Iris pigment epithelial cell (primary cell): ENCODE data around the genes LDLR, SWSAP1 and EPOR.

DNA sequence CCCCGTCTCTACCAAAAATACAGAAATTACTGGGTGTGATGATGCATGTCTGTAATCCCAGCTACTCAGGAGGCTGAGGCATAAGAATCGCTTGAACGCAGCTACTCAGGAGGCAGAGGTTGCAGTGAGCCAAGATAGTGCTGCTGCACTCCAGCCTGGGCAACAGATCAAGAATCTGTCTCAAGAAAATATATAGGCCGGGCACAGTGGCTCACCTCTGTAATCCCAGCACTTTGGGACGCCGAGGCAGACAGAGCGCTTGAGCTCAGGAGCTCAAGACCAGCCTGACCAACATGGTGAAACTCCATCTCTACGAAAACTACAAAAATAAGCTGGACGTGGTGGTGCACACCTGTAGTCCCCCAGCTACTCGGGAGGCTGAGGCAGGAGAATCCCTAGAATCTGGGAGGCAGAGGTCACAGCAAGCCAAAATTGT lies 26.7 kb downstream of the YIPF2 start:
- RRBS, result no CpG with 5 or more reads among the region's 10 CpGs

DNA sequence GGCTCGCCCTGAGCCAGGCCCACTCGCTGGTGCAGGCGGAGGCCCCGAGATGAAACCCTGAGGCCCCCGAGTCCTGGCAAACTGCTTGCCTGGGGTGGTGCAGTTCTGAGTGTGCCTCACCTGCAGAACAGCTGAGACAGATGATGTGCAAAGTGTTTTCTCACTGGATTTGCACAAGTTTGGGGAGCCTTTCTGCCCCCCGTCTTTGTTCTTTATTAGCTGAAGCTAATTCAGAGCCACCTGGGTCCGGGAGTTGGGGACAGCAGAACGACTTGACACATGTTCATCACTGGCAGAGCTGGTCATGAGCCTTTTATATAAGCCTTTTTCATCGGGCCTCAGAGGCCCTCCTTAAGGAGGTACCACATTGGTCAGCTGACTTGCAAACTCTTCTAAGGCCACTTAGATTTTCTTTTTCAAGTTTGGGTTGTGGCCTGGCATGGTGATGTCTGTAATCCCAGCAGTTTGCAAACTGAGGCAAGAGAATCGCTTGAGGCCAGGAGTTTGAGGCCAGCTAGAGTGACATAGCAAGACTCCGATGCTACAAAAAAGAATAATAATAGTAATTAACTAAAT lies 1.1 kb downstream of the TIMM29 start:
- RRBS, result no CpG with 5 or more reads among the region's 11 CpGs

DNA sequence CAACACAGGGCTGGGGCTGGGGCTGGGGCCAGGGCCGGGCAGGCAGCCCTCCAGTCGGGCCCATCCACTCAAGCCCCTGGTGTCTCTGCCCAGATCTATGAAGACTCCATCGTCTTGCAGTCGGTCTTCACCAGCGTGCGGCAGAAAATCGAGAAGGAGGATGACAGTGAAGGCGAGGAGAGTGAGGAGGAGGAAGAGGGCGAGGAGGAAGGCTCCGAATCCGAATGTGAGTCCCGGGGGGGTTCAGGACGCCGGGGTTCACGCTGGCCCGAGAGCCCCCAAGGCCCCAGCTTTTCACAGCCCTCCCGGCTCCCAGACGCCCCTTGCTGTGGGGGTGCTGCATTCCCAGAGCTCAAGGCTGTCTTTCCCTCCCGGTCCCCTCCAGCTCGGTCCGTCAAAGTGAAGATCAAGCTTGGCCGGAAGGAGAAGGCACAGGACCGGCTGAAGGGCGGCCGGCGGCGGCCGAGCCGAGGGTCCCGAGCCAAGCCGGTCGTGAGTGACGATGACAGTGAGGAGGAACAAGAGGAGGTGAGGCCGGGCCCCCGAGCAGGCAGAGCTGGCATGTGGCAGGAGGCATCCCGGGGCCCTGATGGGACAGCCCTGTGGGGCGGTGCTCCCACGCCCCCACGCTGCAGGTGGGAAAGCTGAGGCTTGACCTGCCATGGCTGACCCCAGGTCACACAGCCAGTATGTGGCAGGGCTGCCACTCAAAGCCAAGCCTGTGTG lies 29.4 kb upstream of the LDLR start:
- RRBS, result 95% methylated on average over 14 of the region's 39 CpGs

- RRBS, result no CpG with 5 or more reads among the region's 12 CpGs
These were observed 13.4 kb upstream of the LDLR start for GRCh38 chr19:11075689-11076457.

DNA sequence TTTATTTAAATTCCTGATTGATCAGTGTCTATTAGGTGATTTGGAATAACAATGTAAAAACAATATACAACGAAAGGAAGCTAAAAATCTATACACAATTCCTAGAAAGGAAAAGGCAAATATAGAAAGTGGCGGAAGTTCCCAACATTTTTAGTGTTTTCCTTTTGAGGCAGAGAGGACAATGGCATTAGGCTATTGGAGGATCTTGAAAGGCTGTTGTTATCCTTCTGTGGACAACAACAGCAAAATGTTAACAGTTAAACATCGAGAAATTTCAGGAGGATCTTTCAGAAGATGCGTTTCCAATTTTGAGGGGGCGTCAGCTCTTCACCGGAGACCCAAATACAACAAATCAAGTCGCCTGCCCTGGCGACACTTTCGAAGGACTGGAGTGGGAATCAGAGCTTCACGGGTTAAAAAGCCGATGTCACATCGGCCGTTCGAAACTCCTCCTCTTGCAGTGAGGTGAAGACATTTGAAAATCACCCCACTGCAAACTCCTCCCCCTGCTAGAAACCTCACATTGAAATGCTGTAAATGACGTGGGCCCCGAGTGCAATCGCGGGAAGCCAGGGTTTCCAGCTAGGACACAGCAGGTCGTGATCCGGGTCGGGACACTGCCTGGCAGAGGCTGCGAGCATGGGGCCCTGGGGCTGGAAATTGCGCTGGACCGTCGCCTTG lies at the start of gene LDLR:
Gene LDLR (plus strand): TSS at position 554 of the 681 bp plus-strand sequence.
- RRBS, result no CpG with 5 or more reads among the region's 25 CpGs

DNA sequence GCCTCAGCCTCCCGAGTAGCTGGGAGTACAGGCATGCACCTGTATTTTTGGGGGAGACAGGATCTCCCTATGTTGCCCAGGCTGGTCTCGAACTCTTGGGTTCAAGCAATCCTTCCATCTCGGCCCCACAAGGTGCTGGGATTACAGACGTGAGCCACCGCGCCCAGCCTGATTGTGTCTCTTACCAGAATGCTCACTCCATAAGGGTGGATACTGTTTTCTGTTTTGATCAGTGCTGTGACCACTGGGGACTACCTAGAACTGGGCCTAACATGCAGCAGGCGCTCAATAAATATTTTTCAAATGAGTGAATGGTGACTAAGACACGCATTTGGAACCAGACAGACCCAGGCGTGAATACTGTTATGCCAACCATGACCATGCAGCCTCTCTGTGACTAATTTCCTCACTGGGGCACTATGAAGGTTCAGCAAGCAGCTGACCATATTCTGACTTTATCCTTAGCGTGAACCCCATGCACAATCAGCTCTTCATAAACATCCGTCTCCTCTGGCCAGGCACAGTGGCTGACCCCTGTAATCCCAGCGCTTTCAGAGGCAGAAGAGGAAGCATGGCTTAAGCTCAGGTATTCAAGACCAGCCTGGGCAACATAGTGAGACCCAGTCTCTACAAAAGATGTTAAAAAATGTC lies 13.0 kb upstream of the SPC24 start:
- RRBS, result no CpG with 5 or more reads among the region's 12 CpGs

GRCh38 chr19:11194684-11195495 lies 2.5 kb downstream of the KANK2 start:
- RRBS, result 0% methylated on average over 3 of the region's 19 CpGs

DNA sequence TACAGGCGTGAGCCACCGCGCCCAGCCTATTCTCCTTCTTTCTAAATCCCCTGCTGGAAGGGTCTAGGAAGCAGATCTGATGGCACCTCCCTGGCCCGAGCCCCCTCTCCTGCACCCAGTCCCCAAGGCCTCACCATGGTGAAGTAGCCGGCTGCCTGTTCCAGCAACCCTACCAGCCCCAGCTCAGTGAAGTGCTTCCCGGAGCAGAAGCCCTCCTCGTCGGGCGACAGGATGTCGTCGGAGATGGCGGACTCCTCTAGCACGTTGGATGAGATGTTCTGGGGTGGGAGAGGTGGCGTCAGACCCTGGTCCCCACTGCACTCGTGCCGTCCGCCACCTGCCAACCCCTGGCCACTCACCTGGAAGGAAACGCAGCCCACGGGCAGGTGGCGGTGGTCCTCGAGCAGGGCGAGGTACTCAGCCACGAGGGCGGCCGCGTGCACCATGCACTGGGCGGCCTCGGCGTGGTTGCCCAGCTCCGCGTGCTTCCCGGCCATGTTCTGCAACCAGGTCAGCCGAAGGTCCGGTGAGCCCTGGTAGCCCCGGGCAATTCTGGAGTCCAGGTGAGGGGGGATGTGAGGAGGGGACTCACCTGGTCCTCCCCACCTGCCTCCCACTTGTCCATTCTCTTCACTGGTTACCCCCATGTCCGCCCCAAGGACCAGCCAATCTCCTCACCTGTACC lies 11.3 kb upstream of the KANK2 start:
- RRBS, result 49% methylated on average over 2 of the region's 36 CpGs

DNA sequence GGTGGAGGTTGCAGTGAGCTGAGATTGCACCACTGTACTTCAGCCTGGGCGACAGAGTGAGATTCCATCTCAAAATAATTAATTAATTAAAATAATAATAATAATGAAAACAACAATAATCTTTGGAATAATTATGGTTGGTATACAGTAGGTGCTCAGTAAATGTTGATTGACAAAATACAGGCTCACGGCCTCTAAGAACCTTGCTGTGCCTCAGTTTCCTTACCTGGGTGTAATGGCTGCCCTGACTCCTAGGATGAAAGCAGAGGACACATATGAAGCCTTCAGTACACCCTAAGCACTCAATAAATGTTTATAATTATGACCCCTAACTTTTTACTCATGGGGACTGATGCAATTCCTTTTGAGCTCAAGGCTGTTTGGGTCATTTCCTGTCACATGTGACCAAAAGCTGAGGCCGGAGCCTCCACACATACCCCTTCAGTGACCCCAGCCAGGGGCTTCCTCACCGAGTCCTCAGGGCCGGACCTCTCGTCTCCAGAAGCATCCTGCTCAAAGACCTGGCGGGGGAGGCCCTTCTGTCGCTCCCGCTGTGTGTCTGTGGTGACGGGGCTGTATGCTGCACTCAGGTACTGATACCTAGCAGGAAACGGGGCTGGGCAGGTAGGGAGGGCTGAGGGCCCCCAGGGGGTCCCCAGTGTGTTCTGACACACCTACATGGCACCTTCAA lies 10.5 kb downstream of the DOCK6 start:
- RRBS, result 13% methylated on average over 3 of the region's 11 CpGs

GRCh38 chr19:11338489-11338772 lies 1.0 kb downstream of the RAB3D start:
- RRBS, result no CpG with 5 or more reads among the region's 4 CpGs

DNA sequence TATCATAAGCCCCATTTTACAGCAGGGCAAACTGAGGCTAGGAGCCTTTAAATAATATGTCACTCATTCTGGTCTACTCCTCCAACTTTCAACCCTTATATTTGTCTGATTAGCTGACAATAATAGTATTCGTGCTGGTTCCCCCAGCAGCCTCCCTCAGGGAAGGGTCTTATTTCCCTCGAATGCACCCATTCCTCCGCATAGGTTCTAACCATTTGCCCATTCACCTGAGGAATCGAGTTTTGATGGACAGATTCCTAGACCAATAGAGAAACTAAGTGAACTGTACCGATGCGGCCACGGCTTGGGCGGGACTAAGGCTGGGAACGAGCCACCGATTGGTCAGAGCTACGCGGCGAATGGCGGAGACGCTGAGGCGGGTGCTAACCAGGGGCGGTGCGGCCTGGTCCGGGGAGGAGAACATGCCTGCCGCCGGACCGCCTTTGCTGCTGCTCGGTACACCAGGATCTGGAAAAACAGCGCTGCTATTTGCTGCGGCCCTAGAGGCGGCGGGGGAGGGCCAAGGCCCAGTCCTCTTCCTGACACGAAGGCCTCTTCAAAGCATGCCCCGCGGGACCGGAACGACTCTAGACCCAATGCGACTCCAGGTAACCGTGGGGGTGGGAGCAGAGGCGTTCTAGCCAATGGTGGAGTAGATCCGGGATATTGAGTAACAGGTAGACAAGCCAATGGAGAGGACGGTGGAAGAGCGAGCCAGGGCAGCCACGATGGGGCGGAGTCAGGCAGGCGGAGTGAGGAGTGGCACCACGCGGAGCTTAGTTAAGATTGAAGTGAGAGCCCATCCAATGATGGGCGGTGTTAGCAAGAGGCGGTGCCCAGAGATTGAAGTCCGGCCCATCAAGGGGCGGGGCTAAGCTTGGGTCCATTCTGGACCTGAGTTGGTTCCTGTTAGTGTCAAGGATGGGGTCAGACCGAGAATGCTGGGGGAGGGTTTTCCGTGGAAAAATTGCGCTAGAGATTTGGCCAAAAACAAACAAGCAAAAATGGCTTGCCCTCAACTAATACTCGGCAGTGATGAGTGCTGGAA lies at the start of gene SWSAP1:
Gene SWSAP1 (plus strand): TSS at position 345 of the 1,048 bp plus-strand sequence.
- RRBS, result 1% methylated on average over 5 of the region's 51 CpGs

DNA sequence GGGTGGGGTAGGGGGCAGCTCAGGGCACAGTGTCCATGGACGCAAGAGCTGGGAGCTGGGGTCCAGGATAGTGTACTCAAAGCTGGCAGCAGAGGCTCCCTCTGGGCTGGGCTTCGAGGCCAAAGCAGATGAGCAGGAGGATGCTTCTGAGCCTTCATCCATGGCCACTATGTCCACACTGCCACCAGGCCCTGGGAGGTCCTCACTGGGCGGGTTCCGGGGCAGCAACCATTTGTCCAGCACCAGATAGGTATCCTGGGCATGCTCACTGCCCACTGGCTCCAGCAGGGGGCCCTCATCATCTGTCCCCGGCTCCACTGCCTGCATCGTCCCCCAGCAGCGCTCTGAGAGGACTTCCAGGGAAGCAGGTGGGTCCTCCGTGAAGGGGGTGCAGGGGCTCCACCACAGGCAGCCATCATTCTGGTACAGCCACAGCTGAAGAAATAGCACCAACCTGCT lies 3.7 kb downstream of the SWSAP1 start:
- RRBS, result 28% methylated on average over 2 of the region's 8 CpGs

- RRBS, result no CpG with 5 or more reads among the region's 2 CpGs
These were observed 4.3 kb downstream of the SWSAP1 start for GRCh38 chr19:11378632-11379285.

- RRBS, result 0% methylated on average over 2 of the region's 23 CpGs
These were observed at the start of gene EPOR for GRCh38 chr19:11384166-11384651. Gene EPOR (minus strand): TSS chr19:11384314.

DNA sequence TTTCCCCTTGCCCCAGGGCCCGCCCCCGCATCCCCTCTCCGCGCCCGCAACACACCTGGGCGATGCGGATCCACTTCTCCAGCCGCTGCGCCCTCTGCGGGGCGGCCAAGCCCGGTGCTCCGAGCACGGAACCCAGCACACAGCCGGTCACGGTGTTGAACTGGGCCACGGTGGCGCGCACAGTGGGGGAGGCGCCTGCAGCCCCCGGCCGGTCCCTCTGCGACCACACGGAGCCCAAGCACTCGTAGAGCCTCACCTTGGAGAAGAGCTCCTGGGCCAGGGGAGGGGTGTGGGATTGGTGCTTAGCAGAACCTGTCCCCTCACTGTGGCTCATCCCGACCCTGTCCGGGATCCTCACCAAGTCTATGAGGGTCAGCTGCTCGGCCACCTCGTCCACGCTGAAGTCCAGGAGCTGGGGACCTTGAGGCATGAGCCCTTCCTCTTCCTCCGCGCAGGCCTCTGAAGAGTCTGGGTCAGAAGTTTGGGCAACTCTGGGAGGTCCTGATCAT lies 12.7 kb downstream of the RGL3 start:
- RRBS, result 11% methylated on average over 7 of the region's 32 CpGs

GRCh38 chr19:11479618-11479905 lies 1.3 kb downstream of the ELAVL3 start:
- RRBS, result 3% methylated on average over 6 of the region's 30 CpGs

GRCh38 chr19:11558503-11559077 lies 440 bp downstream of the ELOF1 start:
- RRBS, result 2% methylated on average over 6 of the region's 25 CpGs

GRCh38 chr19:11574584-11575307 lies 2.7 kb downstream of the ACP5 start:
- RRBS, result no CpG with 5 or more reads among the region's 15 CpGs

GRCh38 chr19:11856268-11857094 lies 8.0 kb downstream of the ZNF439 start:
- RRBS, result no CpG with 5 or more reads among the region's 12 CpGs

GRCh38 chr19:12163791-12164171 lies 885 bp downstream of the ZNF136 start:
- RRBS, result no CpG with 5 or more reads among the region's 2 CpGs